Left lung (tissue), 1 donor: ENCODE measurements around a stretch of chr20.

GRCh38 chr20:20570629-20571331 is 141.7 kb downstream of the RALGAPA2 start:
- PRO-cap = no peak

DNA sequence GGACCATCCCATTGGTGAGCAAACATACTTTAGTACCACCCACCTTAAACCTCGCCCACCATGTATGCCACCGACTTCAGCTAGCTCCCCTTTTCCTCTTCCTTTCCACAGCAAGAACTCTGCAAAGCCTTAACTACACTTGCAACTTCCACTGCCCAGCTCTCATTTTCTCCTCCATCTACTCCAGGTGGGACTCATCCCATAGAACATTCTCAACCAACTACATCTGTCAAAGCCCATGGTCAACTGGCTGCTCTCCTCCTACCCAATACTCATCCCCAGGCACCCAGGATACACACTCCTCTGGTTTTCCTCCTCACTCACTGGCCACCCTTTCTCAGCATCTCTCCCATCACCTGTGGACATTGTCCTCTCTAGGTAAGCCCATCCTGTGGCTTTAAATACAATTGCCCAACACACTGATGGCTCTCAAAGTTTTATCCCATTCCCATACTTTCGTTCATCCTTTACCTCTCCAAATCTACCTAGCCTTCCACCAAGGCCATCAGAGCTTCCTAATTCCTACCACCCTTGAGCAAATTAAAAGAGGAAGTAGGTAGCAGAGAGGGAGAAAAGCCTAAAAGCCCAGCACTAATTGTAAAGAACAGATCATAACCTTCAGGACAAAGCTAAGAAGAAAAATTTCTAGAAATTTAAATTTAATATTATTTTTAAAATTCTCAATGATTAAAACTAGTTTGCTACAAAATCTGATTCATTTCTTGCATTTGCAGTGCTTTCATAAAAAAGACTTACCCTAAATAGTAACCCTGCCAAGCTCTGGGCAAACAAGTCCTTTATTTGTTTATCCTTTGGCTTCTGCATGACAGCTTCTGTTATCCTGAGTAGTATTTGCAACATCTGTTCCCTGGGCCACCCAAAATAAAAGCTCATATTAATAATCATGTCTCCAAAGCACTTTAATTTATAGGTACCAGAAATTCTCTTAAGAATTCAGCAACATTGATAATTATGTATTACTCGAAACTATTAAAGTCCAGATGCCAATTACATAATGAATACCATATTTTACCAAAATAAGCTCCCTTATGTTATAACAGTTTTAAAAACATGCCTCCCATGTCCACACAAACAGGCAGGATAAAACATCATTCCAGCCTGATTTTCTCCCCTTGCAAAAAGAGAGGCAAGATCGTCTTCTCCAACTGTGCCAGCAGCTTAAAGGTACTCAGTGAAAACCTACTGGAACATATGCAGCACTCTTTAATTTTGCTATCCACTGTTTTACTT is 101.5 kb downstream of the RALGAPA2 start:
- PRO-cap = no peak

- PRO-cap = no peak
Observed at GRCh38 chr20:21100625-21101294, 25.1 kb upstream of the KIZ start.

DNA sequence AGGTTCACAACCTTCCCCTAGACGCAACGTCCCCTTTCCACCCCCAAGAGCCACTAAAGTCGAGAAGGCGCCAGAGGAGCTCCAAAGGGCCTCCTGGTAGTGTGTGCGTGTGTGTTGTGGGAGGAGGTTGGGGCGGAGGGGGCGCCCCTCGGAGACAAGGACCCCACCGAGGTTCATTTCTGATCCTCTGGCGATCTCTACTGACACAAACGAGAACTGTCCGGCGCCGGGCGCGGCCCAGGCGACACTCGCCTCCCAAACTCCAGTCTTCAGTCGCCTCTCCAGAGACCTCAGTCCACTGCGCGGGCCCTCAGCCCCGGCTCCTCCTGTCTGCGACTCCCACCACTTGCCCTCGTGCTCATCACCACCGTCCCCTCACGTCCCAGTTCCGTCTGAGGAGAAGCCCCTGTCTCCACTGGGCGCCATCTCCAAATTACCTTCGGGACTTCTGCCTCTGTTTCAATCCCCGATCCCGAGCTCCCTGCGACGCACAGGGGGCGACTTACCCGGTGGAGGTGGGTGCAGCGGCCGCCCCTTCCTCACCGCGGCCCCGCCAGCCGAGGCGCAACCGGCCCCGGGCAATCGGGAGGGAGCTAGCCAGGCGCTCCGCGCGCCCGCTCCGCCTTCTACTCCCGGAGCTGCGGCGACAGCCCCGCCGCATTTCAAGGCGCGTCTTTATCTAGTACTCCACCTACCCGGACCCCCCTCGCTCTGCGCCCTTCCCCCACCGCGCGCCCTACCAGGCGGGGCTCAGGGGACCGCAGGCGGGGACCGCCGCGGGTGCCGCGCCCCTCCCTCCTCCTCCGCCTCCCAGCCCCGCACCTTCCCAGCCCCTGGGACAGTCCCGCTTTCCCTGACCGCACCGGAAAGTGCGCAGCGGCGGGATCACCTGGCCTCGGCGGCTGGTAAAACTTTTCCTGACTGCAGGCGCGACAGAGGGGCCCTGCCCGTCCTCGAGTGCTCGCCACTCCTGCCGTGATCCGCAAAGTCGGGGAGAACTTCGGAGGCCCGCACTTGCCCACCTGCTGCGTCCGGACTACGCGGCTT is 7.7 kb upstream of the NKX2-2 start:
- PRO-cap = unidirectional peak, minus-strand start at position 472 of the sequence

DNA sequence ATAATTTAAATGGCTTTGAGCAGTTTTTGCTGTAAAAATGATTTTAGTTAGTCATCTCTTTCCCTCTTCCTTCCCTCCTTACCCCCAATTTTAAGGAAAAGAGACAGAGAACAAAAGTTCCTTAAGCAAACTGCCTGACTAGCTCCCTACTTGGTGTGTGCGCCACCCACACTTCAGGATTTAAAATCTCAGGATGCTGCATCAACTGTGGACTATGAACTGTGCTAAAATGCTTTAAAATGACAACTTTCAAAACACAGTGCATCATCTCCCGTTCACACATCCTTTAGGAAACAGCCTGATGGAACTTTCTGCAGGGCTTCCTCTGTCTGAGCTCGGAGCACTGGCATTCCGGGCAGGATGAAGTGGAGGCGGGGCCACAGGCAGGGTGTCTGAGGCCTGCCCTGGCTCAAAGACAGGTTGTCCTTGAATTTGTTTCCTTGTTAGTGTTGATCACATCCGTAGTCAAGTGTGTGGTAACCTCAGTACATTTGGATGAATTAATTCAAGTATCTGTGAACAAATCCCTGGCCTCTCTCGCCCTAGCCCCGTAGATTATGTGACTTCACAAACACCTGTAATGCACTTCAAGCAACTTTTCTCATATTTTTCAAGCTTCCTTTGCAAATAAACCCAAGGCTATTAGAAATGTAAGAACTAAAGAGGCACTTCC is 3.3 kb downstream of the CD93 start:
- PRO-cap = no peak

DNA sequence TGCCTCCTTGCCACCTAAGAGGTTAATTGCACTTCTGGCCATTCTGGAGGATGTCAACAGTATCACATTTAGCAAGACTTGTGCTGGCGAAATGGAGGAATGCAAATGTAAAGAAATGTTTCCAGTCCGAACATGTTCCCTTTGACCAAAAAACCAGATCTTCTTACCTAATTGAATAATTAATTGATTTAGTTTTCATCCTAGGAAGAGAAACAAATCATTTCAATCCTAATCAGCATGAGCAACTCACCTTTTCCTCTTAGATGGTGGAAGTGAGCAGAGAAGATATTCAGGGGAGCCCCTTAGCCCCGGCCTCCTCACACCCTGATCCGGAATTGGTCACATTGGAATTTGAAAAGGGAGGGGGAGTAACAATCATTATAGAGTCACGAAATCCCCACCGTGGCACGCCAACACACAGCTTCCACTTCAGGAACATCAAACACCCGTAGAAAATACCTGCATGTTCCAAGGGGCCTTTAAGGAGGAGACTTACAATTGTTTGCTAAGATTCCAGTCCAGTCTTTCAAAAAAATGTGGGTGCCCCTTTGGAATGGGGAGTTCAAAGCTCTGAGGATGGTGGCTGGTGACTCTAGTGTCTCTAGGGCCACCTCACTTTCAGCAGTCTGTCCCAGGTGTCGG is 2.7 kb downstream of the CD93 start:
- PRO-cap = no peak

GRCh38 chr20:23086762-23087427 is 771 bp upstream of the CD93 start:
- PRO-cap = bidirectional peak, plus-strand start at chr20:23087343, minus-strand start at chr20:23087180

DNA sequence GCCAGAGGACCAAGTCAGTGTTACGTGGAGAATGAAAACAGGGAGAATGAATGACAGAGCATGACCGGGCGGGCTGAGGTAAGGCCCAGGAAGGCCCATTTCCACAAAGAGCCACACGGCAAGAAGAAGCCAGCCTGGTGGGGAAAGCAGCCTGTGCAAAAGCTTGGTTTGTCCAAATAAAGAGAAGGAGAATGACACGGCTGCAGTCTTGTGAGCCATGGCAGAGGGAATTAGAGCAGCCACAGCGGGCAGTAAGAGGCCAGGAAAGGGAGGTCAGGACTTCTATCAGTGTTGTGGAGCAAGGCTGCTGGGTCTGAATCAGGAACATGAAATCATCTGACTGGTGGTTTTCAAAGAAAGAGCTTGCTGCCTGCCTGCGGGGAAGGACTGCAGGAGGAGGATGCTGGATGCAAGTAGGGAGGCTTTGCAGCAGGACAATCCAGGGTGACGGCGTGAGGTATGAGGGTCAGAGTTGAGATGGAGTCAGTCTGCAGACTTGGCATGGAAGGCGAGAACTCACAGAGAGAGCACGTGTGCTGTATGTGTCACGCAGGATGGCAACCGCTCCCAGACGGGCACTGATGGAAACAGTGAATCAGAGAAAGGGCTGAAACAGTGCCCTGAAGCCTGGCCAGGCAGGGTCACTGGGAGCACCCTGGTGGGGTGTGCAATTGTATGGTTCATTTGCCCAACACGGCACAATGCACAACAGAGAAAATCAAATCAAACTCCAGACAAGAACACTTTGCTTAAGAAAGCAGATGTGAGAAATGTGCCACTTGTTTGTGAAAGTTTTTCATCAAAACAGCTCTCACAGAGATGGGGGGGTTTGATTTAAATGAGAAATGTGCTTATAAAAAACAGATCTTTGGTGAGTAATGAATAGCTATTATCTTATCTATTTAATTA is 59.2 kb upstream of the CD93 start:
- PRO-cap = no peak

- PRO-cap = no peak
Observed at GRCh38 chr20:23161935-23162618, 76.0 kb upstream of the CD93 start.

DNA sequence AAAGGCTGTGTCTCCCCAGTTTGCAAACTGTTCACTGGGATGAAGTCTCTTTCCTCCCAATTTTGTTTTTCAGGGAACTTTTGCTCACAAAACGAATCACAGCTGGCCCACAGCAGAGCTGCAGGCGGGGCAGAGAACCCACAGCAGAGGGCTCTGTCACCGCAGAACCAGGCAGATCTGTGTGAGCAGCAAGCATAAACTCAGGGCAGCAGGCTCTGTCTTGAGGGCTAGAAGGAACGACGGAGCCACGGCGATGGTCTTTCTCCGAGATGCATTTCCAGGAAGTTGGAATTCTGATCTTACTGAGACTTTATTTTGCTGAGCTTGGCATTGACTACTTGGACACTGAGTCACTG is 106.5 kb upstream of the NXT1 start:
- PRO-cap = no peak

DNA sequence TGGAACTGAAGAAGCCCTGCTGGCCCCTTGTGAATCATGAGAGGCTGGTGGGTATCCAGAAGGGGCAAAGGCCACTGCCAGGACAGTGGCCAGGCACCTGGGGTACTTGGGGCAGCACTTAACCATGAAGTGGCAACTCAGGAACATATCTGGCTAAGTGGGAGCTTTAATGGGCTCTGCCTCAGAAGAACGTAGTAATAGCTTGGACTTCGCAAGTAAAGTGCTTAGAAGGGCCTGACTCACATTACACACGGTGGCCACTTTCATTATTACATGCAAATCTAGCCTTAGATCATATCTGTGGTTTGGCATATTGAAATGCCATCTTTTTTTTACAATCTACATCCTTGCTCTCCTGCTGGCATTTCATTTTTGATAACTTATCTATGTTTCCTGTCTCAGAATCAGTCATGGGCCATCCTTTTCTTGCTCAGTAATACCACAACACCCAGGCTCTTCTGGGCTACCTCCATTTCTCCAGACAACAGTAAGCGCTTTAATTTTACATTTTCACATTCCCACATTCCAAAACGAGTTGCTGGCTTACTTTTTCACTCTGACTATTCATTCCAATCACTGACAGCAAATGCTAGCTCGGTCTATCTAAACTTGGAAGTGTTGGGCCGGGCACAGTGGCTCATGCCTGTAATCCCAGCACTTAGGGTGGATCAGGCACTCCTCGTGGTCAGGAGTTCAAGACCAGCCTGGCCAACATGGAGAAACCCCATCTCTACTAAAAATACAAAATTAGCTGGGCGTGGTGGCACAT is 21.5 kb downstream of the NAPB start:
- PRO-cap = no peak

DNA sequence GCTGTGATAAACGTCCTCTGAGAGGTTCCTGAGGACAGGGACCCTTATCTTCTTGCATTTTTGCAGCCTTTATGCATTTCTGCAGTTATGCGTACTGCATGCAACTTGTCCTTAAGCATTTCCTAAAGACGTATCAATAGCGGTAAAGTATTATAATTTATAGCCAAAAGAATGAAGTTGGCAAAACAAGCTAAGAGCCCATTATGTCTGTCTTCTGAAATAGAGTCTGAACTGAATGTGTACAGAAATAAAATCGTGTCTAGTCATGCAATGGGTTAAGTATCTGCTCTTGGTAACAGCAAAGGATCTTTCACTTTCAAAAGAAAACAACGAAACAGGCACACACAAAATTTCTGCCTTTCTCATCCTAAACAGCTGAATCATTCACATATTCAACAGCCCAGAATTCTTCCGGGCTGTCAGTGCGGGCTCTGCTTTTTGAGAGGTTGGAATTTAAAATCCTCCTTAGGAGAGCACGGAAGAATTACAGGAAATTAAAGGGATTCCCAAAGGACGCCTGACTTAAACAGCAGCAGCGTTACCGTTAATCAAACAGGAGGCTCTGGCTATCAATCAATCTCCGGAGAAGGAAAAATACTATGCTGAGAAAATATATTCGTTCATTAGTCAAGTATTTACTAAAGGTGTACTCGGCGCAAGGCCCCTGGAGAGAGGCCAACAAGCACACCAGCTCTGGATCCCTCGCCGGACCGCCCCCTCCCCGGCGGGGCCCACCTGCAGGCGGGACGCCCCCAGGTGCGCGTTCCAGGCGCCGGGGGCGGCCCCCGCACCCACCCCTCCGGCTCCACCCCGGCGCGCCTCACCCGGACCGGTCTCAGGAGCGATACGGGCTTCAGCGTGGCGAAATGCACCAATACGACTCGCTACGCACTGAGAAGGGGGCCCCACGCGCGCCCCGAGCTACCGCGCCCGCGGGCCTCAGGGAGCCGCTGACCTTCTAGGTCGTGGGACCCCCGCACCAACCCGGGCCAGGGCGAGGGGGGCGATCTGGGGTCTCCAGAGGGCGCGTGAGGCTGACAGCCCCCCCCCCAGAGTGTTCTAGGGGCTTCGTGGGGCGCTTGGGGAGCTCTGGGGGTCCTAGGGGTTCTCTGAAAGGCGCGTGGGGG is 1.2 kb downstream of the NAPB start:
- PRO-cap = unidirectional peak, plus-strand start at position 416 of the sequence; bidirectional peak, plus-strand start at position 849 of the sequence, minus-strand start at position 839 of the sequence

DNA sequence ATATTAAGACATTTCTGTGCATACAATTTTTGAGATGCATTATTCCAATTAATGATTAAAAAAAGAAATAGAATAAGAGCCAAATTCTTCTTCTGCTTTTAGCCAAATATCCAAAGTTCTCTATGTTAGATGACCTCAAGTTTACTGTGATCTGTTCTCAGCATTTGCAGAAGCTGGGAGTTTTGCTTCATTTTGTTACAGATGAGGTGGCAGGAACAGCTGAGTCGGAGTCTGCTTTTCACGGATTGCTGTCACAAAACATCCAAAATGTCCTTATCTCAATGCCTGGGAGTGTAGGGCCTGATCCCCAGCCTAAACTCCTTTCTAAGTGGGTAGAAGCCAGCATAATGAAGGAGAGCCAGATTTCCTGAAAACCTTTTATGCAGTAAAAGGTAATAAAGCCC is 114.8 kb upstream of the GGTLC1 start:
- PRO-cap = no peak

- PRO-cap = unidirectional peak, plus-strand start at chr20:24930648
Observed at GRCh38 chr20:24930144-24930860, 18.8 kb upstream of the CST7 start.

DNA sequence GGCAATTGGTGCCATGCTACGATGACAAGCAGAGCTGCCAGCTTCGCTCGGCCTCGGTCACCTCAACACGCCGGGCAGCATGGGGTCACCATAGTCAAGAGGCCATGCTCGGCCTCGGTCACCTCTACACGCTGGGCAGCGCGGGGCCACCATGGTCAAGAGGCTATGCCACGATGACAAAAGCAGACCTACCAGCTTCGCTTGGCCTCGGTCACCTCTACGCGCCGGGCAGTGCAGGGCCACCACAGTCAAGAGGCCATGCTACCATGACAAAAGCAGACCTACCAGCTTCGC is 12.2 kb downstream of the APMAP start:
- PRO-cap = no peak

DNA sequence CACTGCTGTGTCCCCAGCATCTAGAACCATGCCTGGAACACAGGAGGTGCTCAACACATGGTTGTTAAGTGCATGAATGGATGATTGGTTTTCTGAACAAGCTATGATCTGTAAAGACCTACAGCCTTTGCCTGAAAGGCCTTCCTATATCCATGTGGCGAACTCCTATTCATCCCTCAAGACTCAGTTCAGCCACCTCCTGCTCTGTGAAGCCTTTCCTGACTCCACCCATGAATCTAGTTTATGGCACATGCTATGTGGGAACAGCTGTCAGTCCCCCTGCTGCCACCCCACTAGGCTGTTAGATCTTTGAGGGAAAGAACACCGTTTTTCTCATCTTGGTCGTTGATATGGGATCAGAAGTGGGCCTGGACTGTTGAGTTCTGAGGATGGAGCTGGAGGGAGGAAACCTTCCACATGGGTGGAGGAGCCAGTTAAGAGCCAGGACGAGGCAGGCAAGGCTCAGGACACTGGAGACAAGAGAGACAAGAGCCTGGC is 17.9 kb upstream of the APMAP start:
- PRO-cap = no peak

DNA sequence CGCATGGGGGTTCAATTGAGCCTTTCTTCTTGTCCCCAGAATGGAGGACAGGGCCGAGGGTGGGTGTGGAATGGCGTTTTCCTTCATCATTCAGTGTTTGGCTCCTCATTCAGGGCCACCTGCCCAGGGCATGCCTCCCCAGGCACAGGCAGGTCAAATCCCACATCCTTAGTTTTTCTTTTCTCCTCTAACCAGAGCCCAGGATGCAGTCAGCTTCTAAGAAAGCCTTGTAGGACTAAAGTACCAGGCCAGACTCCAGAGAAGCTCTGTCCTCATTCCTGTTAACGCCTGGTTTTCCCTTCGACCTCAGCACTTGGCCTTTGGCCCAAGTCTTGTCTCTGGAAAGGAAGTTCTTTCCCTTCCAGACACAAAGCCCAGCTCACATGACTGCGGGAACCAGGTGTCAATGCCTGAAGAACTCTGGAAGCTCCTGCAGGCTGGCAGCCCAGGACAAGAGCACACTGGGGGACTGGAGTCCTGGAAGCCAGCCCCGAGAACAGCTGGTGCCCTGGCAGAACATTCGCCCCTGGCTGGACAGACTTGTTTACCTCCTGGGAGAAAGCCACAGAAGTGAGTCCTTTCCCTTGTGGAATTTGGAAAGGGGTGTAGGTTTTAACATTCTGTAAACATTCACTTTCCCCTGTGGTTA is 18.3 kb downstream of the ACSS1 start:
- PRO-cap = no peak

DNA sequence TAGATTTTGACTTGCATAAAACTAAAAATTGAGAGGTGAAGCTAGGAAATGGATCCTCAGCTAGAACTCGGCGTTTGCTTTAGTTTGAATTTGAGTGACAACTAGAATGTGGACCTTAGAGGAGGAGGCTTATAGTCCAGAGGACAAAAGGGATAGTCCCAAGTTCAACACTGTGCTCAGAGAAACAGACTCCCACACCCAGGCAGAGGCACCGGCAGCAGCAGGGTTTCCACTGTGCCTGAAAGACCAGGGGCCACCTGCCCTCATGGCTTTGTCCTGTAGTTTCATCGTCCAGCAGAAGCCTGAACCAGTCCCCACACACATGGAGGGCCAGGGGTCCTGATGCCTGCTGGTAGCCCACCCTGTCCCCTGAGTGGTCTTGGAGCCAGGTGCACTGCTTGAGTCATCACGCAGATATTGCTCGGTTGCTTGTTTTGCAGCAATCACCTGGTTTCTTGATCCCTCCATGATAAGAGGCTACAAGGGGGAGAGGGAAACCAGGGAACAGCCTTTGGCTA is 7.1 kb upstream of the ACSS1 start:
- PRO-cap = no peak

- PRO-cap = no peak
Observed at GRCh38 chr20:25324398-25324867, 66.2 kb downstream of the ABHD12 start.

GRCh38 chr20:25389631-25389949 is 1.0 kb downstream of the ABHD12 start:
- PRO-cap = no peak